HT-29 (cell line): ENCODE measurements around a stretch of chr14.

DNA sequence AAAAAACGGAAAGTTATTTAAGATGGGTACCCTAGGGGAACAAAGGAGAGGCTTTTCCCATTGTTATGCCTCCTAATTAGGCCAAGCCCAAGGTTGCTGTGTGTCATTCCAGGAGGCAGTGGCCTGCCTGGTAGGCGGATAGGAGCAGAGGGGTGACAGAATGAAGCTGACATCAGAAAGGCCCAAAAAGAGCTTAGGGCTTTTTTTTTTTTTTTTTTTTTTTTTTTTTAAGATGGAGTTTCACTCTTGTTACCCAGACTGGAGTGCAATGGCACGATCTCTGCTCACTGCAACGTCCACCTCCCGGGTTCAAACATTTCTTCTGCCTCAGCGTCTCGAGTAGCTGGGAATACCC, 342.9 kb downstream of the ZFP36L1 start:
- RAMPAGE, long total RNA: no peak

- RAMPAGE, long total RNA: no peak
Measured at GRCh38 chr14:68451832-68452522, 340.9 kb downstream of the ZFP36L1 start.

GRCh38 chr14:68468695-68469262, 324.1 kb downstream of the ZFP36L1 start:
- RAMPAGE, long total RNA: no peak

DNA sequence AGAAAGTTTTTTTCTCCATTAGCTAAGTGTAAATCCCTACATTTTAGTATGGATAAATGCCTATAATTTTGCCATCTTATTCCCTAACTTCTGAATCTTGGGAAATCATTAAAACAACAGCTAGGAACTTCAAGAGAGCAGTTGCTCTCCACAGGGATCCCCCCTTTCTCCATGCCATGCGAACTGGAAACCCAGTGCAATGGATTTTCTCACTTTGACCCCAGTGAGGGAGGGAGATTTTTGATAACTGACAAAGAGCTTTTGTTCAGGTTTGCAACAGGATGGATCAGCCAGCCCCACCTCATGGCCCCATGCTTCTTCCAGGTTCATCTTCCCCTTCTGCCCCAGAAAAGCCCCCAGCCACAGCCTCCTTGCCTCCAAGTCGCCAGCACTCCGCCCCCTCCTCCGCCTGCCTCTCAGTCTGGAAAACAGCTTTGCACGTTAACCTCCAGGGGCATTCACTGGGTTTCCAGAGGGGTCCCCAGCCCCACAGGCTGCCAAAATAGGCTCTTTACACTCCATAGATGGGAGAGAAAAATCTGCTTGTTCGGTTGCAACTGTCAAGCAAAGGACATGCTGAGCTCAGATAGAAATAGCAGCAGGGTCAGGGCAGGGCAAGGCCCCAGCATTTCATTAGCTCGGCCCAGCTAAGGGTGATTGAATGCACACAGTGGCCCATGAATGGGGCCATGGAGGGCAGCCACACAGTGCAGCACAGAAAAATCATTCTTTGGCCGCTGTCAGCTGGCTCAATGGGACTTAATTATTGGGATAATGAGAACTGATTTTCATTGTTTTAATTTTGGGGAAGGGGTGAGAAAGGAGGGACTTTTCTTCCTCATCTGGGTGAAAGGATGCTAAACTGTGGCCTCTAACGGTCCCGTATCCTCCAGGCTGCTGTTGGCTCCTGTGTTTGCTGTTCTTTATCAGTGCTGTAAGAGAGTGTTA, 253.6 kb downstream of the ZFP36L1 start:
- RAMPAGE, long total RNA: no peak

DNA sequence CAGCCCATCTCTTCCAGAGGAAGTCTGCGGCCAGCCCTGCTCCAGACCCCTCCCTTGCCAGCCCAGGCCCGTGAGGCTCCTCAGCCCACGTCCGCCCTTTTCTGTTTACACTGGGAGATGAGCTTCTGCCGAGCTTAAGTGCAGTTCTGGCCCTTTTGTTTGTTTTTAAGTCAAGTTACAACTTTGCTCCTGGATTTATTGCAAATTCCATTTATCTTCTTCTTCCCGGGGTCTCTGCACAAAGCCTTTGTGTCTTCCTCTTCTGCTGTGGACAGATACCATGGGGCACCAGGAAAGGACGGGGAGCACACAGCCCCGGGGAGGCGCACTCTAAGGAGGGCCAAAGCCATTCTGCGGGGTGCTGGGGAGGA, 185.4 kb downstream of the ZFP36L1 start:
- RAMPAGE, long total RNA: no peak

GRCh38 chr14:68611460-68612406, 181.1 kb downstream of the ZFP36L1 start:
- RAMPAGE, long total RNA: no peak

GRCh38 chr14:68654937-68655593, 137.8 kb downstream of the ZFP36L1 start:
- RAMPAGE, long total RNA: no peak

- RAMPAGE, long total RNA: no peak
Measured at GRCh38 chr14:68659008-68659625, 133.8 kb downstream of the ZFP36L1 start.

DNA sequence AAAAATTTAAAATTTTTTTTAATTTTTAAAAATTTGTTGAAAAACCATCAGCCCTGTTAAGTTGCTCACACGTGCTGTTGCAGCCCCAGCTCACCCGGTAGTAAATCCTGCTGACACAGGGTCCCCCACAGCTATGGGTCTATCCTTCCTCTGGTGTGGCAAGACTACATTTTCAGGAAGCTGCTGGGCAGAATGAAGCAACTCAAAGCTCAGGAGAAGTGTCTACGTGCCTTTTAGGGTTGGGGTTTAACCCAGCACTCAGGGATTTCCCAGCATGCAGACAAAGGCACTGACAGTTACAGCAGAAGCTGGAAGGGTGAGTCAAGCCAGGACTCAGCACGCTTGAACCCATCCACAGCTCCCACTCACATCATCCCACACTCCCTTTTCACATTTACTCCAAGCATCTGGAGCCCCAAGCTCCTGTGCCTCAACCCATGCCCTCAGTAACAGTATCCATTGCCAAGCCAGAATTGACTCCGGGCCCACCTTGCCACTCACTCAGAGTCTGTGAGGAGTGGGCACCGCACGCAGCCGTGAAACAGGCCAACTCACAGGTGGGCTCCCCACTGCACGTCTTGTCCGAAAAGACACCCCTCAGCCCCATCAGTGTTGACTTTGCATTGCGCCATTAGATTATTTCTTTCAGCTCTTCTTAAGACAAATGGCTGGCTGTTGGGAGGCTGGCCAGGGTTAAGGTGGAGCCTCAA, 59.7 kb downstream of the ZFP36L1 start:
- RAMPAGE, long total RNA: no peak

DNA sequence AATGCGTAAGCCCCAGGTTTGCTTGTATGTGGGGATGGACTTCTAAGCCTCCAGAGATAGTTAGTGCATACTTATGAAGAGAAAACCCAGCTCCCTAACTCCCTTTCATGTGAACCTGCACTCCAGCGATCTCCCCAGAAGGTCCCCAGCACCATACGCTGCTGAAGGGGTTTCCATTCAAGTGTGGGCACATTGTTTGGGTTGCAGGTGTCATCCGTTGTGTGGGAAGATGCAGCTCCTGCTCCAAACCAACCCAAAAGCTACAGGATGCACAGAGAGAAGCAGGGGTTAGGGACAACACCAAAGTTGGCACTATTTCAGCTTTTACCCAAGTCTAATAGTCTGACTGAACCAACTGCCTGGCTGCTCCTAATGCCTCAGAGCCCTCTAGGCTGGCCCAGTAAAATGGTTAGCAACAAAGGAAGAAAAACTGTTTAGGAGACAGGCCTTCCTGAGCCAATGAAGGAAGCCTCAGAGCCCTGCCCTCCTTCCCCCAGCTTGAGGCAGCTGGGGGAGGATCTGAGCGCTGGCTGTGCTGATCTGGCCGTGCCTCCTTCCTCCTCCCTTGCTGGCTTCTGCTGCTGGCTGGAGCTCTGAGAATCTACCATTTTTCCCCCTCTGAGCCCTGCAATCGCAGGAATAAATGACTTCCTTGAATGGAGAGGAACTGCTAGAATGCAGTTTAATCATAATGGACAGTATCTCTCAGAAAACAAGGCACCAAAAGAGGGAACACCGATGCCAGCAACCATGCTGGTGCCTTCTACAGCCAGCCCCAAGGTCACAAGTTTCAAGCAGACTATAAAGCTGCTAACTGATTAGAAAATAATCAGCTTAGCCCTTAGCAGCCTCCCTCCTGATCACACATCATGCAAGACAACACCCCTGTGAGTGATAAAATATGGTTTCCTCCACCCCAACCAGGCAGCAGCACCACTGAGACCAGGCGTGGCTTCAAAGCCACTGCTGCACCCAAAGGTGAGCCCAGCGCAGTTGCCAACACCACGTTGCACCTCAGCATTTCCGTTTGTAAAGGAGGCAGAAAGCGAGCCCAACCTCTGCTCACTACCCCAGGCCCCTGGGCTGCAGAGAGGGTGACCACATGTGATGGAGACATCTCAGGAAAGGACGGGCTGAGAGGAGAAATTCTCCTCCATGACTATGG, 12.0 kb downstream of the ZFP36L1 start:
- RAMPAGE, long total RNA: no peak

DNA sequence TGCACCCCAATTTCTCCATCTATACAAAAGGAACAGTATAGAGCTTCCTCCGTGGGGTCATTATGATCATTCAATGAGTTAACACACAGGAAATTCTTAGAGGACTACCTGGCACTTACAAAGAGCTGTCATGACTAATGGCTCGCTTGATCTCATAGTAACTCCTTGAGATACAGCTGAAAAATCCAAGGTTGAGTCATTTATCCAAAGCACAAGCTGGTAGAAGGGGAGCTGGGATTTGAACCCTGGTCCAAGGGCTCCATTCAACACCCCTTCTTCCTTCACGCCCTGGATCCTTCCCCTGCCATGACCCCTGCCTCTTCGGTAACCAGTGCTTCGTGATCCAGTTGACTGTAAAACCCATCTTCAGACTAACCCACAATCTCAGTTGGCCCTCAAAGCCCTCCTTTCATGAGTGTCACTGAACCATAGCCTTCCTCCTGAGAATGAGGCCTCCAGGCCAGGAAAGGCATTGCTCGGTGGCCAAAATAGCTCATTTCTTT, 7.9 kb downstream of the ZFP36L1 start:
- RAMPAGE, long total RNA: no peak

DNA sequence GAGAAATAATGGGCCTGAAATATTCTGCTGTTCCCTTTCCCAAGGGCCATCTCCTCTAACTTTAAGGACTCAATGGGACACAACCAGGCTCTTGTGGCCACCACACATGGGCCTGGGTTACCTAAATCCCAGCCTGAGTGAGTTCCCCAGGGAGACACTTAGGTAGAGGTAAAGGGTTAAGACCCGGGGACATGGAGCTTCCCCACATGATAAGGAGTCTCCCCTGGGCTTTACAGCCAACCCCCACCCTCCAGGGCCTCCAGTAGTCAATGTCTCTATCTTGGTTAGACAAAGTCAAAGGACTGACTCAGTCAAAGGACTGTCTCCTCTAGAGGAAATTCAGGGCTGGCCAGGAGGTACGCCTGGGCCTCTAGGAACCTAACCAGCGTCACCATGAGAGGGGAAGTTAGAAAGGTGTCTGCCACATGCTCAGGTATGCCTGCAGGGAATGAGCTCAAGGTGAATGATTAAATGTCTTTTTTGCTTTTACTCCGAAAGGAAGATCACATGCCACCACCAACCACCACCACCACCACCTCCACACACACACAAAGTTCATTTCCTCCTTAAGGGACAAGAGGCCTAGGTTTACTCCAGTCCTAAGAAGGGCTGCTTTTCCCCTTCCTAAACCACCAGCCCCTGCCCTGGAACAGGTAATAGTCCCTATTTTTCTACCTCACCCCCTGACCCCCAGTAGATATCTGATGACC, 6.9 kb downstream of the ZFP36L1 start:
- RAMPAGE, long total RNA: no peak

- RAMPAGE, long total RNA: no peak
Measured at GRCh38 chr14:68790546-68791484, 2.1 kb downstream of the ZFP36L1 start.

- RAMPAGE, long total RNA: no peak
Measured at GRCh38 chr14:68820564-68821321, 27.9 kb upstream of the ZFP36L1 start.

DNA sequence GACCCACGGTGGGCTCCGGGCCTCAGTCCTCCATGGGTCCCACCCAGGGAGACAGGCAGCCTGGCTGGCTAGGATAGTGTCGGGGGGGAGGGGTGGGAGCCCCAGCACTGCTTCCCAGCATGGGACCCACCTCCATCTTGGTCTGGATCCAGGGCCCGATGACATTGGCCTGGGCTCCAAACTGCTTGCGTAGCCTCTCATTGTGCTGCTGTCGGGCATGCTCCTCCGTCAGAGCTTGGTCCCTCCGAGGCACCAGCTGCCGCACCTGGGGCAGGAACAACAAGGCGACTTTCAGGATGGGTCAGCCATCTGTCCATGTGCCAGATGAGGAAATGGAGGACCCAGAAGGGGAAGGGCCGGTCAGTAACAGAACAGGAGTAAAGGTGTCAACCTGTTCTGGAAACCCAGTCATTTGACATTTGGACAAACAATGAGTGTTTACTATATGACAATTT, 89.5 kb upstream of the ZFP36L1 start:
- RAMPAGE, long total RNA: no peak

GRCh38 chr14:68888065-68888735, 90.9 kb downstream of the ACTN1 start:
- RAMPAGE, long total RNA: no peak

- RAMPAGE, long total RNA: no peak
Measured at GRCh38 chr14:68931983-68932556, 47.0 kb downstream of the ACTN1 start.

- RAMPAGE, long total RNA: no peak
Measured at GRCh38 chr14:68935619-68936755, 43.1 kb downstream of the ACTN1 start.

GRCh38 chr14:68962870-68963617, 16.1 kb downstream of the ACTN1 start:
- RAMPAGE, long total RNA: no peak

DNA sequence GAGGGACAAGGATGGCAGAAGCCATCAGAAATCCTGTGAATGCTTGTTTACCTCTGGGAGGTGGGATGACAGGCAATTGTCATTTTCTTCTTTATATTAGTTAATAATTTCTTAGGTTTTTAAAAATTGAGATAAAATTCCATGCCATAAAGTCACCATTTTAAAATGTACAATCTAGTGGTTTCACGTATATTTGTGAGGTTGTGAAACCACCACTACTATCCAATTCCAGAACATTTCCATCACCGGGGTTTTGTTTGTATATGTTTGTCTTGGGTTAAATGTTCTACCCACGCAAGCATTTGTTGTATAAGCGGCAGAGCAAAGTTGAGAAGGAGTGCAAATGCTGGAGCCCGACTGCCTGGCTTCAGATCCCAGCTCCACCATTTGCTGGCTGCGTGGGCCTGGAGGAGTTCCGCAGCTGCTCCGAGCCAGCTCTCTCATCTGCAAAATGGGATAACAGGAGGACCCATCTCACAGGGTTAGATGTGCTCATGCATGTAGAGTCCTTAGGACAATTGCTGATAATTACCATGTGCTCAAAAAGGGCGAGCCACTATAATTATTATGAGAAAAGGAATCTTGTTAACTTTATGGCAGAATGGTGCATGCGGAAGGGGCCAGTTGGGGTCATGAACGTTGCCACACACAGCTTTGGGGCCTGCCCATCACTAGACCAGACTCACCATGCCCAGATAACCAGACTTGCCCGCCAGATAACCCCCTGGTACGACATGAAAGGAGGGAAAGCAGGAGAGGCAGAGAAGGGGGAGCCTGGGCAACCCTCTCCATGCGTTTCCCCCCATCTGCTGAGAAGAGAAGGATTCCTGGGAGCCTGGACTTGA, 6.5 kb downstream of the ACTN1 start:
- RAMPAGE, long total RNA: no peak